SUDHL5 (cell line): ENCODE measurements around the gene ZNF454.

DNA sequence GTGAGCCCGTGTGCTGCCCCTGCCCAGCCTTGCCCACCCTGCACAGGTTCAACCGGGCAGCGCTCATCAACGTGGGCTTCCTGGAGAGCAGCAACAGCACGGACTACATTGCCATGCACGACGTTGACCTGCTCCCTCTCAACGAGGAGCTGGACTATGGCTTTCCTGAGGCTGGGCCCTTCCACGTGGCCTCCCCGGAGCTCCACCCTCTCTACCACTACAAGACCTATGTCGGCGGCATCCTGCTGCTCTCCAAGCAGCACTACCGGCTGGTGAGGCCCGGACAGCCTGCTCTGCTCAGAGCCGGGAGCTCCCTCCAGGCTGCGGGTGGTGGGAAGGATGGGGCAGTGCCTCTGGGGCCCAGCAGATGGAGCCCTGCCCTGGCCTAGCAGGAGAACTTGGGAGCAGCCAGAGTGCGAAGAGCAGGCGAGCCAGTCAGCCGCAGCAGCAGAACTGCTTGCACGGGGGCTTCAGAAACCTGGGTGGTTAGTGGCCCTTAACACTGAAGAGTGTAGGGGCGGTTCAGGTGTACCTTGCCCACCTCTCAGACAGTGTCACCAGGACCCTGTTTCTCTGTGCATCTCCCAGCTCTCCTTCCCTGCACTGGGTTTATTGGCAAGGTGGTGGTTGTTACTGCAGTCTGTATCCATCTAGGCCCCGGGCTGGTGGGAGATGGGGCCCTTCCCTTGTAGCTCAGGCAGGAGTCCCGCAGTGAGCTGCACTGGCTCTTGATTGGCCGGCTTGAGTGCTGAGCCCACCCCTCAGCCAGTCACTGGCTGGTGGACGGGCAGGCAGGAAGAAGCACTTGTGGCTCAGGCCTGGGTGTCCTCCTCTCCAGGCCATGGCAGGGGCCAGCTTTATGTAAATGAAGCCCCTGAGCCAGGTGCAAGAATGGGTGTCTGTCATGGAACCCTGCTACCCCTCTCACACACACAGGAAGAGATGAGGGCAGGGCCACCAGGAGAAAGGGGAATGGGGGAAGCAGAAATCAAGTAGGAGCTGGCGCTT lies 7.6 kb downstream of the B4GALT7 start:
- PRO-cap: no peak

DNA sequence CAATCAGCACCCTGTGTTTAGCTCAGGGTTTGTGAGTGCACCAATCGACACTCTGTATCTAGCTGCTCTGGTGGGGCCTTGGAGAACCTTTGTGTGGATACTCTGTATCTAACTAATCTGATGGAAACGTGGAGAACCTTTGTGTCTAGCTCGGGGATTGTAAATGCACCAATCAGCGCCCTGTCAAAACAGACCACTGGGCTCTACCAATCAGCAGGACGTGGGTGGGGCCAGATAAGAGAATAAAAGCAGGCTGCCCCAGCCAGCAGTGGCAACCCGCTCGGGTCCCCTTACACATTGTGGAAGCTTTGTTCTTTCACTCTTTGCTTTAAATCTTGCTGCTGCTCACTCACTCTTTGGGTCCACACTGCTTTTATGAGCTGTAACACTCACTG lies 89.1 kb downstream of the B4GALT7 start:
- PRO-cap: no peak

GRCh38 chr5:177875436-177875866 lies 120.6 kb downstream of the PROP1 start:
- PRO-cap: no peak

DNA sequence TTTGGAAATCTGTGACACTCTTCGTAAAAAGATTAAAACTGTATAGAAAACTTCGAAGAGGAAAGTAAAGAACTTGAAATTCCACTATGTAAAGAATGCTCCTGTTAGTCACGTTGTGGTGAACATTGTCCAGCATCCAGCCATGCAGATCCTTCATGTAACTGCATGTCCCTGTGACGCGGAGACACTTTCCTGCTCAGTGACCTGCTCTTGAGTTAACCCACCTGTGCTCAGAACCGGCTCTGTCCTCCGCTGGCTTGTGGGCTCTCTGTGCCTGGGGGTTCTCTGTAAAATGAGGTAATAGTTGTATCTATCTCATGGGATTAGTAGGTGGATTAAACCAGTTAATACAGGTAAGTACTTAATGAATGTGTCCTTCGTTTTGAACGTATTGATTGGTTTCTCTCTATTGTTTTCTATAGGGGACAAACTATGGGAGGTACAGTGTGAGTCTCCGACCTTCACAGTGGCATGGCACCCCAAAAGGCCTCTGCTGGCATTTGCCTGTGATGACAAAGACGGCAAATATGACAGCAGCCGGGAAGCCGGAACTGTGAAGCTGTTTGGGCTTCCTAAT lies 112.7 kb downstream of the PROP1 start:
- PRO-cap: no peak

DNA sequence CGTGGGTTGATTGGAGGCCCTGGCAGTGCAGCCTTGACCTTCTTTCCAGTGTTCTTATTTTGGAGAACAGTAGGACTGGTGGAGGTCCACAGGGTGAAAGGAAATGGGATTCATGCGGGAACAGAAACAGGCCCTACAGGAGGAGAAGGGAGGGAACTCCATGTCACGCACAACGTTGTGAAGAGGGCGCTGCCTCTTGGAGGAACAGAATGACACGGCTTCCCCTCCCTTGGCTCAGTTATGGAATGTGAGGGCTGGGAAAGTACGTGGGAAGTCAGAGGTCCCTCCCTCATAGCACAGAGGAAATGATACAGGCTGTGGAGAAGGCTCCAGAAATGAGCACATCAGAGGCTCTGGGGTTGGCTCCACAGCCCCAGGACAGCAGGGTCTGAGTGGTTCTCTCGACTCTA lies 49.9 kb upstream of the PROP1 start:
- PRO-cap: no peak

DNA sequence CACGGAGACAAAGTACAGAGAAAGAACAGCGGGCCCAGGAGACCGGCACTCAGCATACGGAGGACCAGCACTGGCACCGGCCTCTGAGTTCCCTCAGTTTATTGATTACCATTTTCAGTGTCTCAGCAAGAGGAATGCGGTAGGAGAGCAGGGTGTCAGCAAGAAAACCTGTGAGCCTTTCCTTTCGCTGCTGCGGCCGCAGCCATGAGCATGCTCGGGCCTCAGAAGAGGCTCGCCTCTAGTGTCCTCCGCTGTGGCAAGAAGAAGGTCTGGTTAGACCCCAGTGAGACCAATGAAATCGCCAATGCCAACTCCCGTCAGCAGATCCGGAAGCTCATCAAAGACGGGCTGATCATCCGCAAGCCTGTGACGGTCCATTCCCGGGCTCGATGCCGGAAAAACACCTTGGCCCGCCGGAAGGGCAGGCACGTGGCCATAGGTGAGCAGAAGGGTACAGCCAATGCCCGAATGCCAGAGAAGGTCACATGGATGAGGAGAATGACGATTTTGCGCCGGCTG lies 57.9 kb upstream of the N4BP3 start:
- PRO-cap: no peak

DNA sequence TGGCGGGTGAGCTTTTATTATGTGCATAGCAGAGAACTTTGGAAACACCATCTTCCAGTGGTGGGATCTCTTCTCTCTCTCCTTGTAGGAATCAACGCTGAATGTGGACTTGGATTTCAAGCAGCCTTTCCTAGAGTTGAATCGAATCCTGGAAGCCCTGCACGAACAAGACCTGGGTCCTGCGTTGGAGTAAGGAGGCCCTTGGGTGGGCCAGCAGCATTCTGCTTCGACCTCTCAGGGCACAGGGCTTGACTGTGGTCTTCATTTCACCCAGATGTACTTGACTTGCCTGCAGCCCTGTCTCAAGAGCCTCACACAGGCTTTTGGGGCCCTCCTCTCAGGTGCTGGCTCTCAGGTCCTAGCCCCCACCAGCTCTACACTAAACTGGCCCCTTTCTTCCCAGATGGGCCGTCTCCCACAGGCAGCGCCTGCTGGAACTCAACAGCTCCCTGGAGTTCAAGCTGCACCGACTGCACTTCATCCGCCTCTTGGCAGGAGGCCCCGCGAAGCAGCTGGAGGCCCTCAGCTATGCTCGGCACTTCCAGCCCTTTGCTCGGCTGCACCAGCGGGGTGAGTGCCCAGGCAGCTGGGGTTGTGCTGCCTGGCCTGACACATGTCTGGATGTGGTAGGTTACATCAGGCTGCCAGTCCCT lies 10.0 kb downstream of the NHP2 start:
- PRO-cap: no peak

DNA sequence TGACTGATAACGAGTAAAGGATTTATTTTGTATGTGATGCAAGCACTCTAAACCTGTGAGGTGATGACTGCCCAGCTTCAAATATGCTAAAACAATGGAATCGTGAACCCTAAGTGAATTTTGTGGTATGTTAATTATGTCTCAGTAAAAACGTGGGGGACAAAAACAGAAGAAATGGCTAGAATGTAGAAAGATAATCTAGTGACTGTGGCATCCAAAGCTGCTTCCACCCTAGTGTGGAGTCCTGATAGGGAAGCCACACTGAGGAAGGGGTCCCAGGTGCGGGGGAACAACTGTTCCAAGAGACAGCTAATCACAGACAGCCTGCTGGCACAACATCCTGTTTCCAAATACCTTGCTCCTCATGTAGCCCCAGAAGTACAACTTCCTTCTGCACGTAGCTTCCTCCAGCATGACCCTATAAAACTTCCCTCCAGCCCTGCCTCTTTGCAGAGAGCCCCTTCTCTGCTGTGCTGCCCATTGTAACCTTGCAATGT lies 5.0 kb downstream of the GMCL2 start:
- PRO-cap: no peak

DNA sequence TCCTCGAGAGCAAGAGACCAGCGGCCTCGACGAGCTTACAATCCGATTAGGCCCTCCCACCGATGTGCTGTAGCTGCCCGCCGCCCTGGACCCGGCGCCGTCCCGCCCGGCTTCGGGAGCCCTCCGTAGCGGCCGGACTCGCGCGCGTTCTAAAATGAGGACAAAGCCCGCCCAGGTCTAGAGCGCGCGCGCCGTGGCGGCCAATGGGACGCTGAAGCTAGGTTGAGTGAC lies 203 bp upstream of the HNRNPAB start:
- PRO-cap: bidirectional peak, plus-strand start outside the sequence, minus-strand start at position 151 of the sequence

- PRO-cap: no peak
Observed at GRCh38 chr5:178215081-178215895, 11.0 kb downstream of the HNRNPAB start.

DNA sequence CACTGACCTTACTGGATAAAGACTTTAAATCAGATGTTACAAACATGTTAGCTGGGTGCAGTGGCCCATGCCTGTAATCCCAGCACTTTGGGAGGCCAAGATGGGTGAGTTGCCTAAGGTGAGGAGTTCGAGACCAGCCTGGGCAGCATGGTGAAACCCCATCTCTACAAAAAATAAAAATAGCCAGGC lies 12.3 kb downstream of the HNRNPAB start:
- PRO-cap: no peak

GRCh38 chr5:178223178-178223677 lies 9.4 kb downstream of the PHYKPL start:
- PRO-cap: no peak

- PRO-cap: no peak
Observed at GRCh38 chr5:178356384-178357612, 124.2 kb upstream of the PHYKPL start.

DNA sequence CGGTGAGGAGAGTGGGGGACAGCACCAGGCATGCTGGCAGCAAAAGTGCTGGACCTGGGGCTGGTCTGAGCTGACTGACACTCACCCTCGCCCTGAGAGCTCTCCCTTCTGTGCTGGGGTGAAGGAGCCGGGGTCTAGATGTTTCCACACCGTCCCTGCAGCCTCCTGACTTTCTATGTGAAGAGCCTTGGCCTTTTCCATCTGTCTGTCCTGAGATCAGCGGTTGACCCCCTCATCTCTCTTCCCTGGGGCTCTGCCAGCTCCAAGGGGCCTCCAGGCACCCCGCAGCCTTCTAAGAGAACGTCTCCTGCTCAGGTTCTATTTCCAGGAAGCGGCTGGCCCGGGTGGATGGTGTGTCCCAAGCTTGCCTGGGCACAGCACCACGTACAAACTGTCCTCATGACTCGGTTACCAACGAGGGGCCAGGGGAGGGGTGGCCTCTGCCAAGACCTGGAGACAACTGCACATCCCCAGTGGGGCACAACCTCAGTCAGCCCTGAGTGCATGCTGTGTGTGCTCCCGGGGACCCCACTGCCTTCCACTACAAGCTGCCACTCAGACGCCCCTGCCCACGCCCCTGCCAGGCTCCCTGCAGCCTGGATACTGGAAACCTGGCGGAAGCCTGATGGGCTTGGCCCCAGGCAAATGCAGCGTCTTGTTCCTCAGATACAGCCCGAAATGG lies 62.9 kb downstream of the COL23A1 start:
- PRO-cap: no peak

DNA sequence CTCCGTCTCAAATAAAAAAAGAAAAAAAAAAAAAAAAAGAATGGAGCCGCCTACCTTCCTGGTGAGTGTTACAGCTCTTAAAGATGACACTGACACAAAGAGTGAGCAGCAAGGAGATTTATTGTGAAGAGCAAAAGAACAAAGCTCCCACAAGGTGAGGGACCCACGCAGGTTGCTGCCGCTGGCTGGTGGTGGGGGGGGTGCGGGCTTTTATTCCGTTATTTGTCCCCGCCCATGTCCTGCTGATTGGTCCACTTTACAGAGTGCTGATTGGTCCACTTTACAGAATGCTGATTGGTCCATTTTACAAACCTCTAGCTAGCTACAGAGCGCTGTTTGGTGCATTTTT lies 27.7 kb downstream of the COL23A1 start:
- PRO-cap: no peak

DNA sequence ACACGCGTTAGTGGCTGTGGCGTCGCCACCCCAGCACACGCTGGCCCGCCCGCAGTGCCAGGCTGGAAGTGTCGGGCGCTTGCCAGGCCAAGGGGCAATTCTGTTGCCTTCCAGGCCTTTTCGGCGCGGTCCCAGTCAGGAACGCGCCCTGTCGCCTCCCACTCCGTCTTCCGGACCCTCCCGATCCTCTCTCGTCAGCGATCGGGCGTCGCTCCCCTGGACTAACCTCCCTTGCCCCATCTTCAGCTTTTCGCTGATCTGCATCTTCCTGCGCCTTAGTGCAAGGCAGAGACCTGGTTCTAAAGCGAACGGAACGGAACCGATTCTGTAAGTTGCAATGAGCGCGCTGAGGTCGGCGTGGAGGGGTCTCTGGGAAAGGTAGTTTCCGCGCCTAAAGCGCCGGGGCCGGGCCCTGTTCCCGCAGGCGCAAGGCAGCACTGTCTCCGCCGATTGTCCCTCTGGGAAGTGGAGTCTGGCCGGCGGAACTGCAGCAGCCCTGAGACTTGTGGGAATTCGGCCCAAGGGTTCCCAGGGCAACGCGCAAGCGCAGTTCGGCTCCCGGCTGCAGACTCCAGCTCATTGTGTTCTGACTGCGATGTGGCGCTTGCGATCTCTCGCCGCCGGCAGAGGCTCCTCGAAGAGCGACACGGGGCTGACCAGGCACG lies at the start of gene ZNF454:
Gene ZNF454 (plus strand): TSS at position 554 of the 665 bp plus-strand sequence.
- PRO-cap: no peak

GRCh38 chr5:179145999-179146745 lies 86.0 kb downstream of the ZNF354C start:
- PRO-cap: no peak

DNA sequence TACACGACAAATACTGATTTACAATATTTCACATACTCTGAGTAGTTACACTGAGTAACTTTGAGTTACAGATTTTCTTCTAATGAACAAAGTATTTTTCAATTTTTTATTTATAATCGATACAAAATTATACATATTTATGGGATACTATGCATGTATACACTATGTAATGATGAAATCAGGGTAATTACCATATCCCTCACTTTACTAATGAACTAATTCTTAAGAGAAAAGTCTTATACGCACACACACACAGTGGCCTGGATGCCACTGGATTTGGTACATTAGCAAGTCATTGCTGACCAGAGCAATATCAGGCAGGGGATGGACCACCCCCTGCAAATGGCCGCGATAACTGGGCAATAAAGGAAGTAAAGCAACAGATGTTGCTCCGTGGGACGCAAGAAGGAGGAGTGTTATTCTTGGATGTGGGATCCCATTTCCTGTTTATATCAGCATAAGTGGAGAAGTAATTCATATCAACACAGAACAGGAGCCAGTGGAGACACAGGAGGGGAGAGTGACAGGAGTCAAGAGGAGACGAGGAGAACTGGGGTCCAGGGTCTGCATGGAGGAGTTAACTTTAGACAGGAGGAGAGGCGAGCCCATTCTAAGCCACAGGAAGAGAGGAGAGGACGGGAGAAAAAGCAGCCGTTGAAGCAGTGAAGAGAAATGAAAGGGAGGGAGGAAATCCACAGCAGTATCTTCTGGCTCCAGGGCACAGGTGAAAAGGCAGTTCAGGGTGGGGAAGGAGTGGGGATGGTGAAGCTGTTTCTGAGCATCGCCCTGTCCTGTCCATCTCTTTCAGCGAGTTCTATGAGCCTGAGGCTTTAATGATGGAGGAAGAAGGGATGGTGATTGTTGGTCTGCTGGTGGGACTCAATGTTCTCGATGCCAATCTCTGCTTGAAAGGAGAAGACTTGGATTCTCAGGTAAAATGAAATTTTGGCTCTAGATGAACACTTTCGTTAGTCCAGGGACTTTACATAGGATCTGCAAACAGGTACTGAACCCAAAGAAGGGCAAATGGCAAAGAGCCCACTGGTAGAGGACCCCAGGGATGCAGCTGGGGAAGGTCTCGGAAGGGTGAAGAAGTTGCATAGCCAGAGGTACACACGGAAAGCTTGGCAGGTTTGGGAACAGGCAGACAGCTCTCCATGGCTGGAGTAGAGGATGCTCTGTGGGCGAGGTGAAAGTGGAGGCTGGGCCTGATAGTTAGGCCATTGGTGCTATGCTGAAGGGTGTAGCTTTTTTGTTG lies 18.6 kb downstream of the RUFY1 start:
- PRO-cap: no peak

DNA sequence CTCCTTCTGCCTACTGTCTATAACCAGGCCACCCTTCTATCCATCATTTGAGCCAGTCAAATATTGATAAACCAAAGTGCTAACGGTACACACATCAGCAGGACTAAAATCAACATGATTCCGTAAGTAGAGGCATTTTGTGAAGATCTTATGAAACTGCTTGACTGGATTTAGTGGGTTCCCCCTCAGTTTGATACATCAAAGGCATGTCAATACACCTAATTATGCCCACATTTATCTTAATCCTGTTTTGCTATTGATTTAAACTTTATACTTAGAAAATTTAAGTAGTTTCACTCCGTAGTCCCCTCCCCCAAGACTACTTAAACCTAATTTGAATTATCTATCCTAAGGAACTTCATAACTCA lies 7.1 kb downstream of the HNRNPH1 start:
- PRO-cap: no peak

DNA sequence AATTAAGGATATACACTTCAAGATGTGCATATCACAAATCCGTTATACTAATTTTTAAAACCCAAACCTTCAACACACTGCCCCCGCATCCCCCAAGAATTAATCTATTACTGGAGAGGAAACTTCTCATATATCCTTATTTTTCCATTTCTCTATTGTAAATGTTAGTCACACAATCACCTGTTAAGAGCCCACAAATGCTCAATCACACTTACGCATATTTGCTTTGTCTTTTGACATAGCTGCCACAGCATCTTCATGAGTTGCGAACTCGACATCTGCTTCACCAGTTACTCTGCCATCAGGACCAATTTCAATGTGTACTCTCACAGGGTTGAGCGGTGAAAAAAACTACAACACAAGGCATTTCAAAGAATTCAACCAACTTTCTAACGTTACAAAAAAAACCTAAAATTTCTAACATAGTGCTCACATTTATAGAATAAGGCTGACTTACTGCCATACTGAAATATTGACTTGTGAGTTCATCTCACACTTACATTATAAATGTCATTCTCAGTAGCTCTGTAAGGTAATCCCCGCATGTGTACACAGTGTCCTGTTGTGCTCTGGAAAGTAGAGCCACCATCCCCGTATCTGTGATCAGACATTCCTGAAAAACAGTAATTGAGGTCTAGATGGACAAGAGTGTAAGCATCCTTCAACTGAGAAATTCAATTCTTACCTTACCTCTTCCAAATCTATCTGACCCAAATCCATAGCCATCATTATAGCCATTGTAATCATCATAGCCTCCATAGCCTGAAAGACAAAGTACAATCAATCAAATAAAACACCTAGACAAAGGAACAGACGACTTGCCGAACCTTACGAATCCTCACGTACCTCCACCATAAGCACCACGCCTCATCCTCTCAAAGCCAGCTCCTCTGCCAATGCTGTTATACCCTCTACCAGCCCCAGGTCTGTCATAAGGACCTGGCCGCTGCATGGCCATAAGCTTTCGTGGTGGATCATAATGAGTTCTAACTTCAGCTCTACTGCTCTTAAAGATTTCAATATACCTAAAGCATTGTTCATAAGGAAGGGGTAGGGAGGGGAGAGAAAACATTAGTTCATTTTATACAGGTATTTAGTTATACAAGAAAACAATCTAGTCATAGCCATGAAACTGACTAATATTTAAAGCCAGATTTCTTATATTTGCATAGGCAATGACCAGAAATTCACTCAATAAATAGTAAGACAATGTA lies 5.8 kb downstream of the HNRNPH1 start:
- PRO-cap: no peak